Karpas-422 (cell line): ENCODE results near the gene BBC3.

GRCh38 chr19:47228214-47228796 lies 2.7 kb downstream of the BBC3 start:
- PRO-cap = no peak
- RAMPAGE, long total RNA = no peak

DNA sequence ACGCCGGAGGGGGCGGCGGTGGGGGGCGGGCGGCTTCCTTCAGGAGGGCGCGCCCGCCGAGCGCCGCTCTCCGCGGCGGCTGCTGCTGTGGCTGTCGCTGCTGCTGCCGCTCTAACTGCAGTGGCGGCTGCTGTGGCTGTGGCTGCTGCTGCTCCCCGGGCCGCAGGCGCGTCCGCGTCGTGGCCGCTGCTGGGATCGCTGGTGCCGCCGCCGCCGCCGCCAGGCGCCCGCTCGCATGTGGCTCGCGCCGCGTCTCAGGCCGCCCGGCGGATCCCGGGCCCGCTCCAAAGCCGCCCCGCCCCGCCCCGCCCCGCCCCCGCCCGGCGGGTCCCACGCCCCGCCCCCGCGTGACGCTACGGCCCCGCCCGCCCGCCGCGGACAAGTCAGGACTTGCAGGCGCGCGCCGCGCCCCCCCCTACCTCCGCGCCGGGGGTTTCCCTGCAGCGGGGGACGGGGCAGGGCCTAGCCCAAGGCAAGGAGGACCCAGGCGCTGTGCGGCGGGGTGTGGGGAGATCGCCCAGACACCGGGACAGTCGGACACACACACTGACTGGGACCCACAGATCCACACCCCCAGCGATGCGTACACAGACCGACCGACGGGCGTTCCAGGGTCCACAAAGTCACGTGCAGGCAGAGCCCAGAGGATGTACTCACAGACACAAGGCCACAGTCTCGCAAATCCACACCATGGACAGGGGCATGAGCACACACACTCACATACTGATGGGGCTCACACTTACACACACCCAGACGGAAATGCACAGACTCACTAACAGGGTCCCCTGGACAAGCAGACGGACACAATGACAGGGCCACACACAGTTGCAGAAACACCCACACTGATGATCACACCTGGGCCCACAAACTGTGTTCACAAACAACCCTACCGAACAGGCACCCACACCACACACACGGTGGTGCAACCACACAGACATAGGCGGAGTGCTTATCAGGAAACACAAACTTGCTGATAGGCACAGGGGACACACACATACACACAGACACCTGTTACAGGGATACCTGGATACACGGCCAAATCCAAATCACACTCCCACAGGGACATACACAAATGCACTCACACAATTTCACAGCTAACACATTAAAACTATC lies at the start of gene BBC3:
Gene BBC3 (minus strand): TSS at position 256 of the 1,113 bp plus-strand sequence.
- PRO-cap = unidirectional peak, minus-strand start at position 239 of the sequence
- RAMPAGE, long total RNA = no peak

DNA sequence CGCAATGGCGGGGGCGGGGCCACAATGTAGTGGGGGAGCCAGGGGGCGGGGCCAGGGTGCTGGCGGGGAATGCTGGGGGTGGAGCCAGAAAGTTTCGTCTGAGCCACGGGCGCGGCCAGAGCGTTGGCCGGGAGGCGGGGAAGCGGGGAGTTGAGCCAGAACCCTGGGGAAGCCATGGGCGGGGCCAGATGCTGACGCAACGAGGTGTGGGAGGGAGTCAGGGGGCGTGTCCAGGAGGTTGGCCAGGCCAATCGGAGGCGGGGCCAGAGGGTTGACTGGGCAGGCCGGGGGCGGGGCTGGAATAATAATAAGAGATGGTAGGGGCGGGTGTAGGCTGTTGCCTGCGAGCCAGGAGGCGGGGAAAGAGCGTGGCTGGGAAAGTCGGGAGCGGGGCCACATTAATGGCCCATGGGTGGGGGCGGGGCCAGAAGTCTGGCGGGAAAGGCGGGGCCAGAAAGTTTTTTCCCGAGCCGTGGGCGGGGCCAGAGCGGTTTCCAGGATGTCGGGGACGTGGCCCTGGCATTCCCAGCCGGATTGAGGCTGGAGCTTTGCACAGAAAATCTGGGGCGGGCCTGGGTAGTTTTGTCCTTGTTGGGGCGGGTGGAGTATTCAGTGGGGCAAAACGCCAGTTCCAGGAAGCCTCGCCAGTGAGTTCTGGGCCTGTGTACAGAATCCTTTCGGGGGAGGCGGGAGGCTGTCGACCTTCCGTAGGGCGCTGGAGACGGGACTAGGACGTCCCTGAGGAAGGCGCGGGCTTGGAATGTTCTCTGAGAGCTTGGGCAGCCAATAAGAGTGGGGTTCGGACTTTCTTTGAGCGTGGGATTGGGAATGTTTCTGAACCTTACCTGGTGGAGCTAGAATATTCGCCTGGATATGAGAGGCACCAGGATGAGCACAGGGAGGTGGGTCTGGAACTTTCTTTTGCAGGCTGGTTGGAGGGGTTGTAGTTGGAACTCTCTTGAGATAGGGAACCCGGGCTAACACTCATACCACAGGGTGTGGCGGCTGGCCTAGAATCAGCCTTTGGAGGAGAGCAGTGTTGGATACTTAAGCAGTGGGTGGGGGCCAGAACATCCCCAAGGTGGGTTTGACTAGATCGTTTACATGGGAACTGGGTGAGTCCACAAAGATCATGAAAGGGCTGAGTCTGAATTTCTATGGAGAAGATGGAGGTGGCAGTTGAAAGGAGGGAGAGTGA lies 1.1 kb downstream of the CCDC9 start:
- PRO-cap = unidirectional peak, plus-strand start at position 304 of the sequence; unidirectional peak, plus-strand start at position 344 of the sequence
- RAMPAGE, long total RNA = no peak

GRCh38 chr19:47259718-47260846 lies 3.8 kb downstream of the CCDC9 start:
- PRO-cap = no peak
- RAMPAGE, long total RNA = no peak

DNA sequence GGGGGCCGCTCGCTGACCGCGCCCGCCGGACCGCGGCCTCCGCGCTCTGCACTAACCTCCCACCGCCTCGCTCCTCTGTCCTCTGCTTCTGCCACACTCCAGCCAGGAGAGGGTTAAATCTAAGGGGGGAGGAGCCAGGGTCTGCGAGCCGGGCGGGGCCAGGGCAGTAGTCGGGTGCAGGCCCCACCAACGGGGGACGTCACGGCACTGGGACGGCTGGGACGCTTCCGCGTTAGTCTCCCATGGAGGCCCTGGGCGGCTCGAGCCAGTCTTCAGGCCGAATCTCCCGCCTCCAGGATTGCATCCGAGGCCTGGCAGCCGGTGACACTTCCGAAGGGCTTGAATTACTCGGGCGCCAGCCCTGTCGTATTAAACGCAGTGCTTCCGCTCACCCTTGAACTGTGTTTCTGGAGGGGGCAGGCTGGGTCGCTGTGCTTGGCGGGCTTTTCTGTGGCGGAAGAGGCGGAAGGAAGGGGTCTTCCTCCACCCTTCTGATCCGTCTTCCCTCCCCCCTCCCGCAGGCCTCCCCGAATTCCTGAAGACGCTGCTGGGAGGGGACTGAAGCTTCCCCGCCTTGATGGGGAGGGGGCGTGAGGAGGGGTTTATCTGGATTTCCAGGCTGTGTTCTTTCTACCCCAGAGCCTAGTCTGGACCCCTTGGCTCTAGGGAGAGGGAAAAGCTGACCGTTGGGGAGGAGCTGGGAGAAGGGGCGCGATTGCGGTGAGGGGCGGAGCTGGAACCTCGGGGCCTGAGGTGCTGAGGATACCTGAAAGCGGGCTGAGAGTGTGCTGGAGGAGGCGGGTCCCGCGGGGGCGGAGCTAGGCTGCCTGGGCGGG lies 1.0 kb upstream of the INAFM1 start:
- PRO-cap = bidirectional peak, plus-strand start at position 207 of the sequence, minus-strand start at position 90 of the sequence; bidirectional peak, plus-strand start outside the sequence, minus-strand start at position 678 of the sequence
- RAMPAGE, long total RNA = no peak

DNA sequence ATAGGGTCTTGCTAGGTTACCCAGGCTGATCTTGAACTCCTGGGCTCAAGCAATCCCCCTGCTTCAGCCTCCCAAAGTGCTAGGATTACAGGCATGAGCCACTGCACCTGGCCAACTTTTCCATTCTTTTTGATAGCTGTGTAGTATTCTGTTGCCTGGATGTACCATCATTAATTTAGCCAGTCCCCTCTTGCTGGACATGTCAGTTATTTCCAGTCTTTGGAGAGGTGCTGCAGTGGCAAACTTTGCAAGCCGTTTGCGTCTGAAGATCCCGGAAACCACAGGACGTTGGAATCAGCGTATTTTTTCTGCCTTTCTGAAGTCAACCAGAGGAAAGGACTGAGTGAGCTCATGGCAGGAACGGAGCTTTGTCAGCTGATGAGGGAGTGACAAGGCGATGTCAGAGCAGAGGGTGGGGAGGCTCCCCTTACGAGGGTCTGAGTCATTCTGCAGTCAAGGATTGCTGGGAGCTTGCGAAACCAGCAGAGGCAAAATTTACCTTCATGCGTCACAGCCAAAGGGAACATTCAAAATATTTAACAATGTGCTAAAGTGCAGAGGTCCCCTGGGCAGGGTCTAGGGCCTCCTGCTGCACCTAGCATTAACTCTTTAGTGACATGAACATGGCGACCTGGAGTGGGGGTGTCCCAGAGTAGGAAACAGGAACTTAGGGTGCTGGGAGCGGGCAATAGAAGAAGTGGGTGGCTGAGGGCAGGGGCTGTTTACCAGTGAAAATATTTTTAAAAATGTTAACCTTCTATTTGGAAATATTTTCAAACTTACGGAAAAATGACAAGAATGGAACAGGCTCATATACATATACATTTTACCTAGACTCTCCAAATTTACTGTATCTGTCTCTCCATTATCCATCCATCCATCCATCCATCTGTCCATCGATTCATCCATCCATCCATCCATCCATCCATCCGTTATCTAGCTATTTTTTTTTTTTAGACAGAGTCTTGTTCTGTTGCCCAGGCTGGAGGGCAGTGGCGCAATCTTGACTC lies 5.7 kb downstream of the C5AR1 start:
- PRO-cap = no peak
- RAMPAGE, long total RNA = no peak

DNA sequence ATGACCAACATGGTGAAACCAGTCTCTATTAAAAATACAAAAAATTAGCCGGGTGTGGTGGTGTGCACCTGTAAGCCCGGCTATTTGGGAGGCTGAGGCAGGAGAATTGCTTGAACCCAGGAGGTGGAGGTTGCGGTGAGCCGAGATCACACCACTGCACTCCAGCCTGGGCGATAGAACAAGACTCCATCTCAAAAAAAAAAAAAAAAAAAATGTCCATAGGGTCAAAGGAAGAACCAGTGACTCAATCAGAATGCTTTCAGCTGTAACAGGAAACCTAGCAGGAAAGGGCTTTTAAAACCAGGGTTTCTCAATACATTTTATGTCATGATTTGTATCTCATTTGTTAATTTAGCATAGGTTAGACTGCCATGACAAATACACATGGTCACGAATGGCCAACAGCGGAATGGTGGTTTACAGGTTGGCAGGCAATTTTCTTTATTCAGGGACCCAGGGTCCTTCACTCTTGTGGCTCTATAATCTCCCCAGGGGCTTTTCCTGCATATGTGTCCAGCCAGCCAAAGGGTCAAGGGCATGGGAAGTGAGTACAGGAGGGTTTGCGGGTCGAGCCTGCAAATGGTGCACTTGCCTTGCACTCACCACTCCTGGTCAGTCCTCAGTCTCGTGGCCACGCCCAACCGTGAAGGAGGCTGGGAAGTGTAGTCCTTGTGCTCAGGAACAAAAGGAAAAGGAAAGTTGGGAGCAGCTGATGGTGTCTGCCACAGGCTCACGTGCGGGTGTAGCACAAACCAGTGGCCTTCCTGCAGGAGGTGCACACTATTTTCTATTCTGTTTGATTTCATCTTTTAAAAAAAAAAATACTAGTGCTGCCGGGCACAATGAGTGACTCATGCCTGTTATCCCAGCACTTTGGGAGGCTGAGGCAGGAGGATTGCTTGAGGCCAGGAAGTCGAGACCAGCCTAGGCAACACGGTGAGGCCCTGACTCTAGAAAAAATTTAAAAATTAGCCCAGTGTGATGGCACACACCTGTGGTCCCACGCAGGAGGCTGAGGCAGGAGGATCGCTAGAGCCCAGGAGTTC lies 14.8 kb downstream of the DHX34 start:
- PRO-cap = no peak
- RAMPAGE, long total RNA = no peak

- PRO-cap = no peak
- RAMPAGE, long total RNA = no peak
Observed at GRCh38 chr19:47470798-47471421, 783 bp downstream of the SLC8A2 start.

GRCh38 chr19:47512127-47513327 lies 2.3 kb downstream of the NAPA start:
- PRO-cap = no peak
- RAMPAGE, long total RNA = no peak

DNA sequence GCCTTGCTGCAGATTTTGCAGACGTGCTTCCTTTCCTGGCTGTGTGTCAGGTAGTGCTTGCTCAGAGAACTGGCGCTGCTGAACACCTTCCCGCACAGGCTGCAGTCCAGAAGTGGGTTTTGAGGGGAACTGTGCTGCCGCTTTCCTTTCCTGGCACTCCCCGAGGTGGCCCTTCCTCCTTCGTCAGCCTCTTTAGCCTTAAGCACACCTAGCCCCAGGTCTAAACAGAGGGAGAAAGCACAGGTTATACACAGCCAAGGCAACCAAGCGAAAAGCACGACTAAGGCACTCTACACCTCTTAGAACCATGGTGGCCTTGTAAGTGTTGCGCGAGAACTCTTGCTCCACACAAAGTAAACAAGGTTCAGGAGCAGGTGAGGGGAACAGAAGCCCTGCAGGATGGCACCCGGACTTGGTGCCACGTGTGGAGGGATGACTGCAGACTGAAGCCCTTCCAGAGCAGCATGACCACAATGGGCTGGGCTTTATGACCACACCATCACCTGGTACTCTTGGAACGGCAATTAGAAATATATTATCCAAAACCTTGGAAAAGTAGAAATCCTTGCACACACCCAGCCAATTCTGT lies 23.6 kb downstream of the ZNF541 start:
- PRO-cap = no peak
- RAMPAGE, long total RNA = no peak

GRCh38 chr19:47618543-47619174 lies 9.7 kb downstream of the BICRA start:
- PRO-cap = no peak
- RAMPAGE, long total RNA = no peak

- PRO-cap = no peak
- RAMPAGE, long total RNA = no peak
Observed at GRCh38 chr19:47633382-47633986, 24.6 kb downstream of the BICRA start.

DNA sequence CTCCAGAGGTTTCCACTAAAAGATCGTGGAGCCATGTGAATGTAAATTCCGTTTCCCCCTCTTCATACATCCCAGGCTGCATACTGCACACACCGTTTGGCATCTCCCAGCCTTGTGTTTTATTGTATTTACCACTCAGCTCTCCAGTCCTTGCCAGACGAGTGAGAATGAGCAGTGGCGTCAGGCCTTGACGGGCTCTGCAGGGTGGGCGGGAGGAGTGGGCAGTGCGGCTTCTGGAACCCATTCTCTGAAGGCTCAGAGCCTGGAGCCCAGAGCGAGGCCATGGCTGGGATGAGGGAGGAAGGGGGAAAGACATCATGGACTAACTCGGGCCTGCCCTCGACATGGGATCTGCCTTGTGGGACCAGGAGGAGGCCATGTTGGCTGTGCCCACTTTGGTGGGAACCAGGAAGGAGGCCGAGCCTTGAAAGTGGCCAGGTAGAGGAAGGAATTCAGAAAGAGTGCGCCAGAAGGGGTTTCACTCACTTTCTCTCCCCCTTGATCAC lies 25.1 kb downstream of the BICRA start:
- PRO-cap = no peak
- RAMPAGE, long total RNA = no peak

DNA sequence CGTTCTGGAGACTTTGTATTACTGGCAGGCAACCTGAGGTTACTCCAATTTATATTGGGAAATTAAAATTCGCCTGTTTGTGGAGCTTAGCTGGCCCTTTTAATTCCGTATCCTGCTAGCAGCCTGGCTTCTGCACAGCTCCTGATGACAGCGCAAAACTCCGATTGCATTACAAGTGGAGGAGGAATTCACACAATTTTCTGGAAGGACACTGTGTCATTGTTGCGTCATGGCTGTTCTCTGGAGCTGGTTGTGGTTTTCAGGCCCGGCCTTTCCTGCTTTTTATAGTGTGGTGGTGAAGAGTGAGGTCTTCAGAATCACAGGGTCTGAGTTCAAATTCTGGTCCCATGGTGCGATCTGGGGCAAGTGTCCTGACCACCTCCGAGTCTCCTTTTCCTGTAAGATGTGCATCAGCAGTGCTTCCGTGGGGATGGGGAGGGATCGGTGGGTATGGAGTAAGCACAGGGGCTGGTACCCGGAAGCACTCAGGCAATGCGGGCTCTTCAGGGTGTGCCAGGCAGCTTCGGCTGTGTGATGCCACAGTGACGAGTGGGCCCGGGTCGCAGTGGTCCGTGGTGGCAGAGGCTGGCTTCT lies 49.0 kb upstream of the EHD2 start:
- PRO-cap = no peak
- RAMPAGE, long total RNA = no peak

GRCh38 chr19:47728878-47729855 lies 15.9 kb downstream of the EHD2 start:
- PRO-cap = no peak
- RAMPAGE, long total RNA = no peak

GRCh38 chr19:47736260-47736715 lies 9.1 kb upstream of the NOP53 start:
- PRO-cap = no peak
- RAMPAGE, long total RNA = no peak

DNA sequence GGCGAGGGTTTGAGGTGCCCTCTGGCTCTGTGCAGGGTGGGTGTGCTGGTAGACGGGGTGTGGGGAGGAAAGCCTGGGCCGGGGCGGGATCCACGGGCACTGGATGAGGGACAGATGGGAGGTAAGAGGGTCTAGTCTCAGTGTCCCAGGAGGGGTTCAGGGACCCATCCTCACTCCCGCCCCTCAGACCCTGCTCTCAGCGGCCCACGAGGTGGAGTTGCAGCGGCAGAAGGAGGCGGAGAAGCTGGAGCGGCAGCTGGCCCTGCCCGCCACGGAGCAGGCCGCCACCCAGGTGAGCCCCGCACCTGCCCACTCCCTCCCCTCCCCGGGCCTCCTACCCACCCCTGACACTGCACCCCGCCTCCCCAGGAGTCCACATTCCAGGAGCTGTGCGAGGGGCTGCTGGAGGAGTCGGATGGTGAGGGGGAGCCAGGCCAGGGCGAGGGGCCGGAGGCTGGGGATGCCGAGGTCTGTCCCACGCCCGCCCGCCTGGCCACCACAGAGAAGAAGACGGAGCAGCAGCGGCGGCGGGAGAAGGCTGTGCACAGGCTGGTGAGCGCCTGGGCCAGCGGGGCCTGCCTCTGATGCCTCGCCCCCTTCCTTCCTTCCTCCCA lies 9.1 kb downstream of the NOP53 start:
- PRO-cap = no peak
- RAMPAGE, long total RNA = no peak

GRCh38 chr19:47756967-47757797 lies 11.8 kb downstream of the NOP53 start:
- PRO-cap = no peak
- RAMPAGE, long total RNA = no peak

GRCh38 chr19:47882816-47883421 lies 3.2 kb downstream of the SULT2A1 start:
- PRO-cap = no peak
- RAMPAGE, long total RNA = no peak

GRCh38 chr19:48291208-48291600 lies 21.3 kb downstream of the ZNF114 start:
- PRO-cap = no peak
- RAMPAGE, long total RNA = no peak